Right ventricle myocardium (tissue), 1 donor: ENCODE measurements around a stretch of chr4.

- PRO-cap, 2 experiments: no peak in any of the 2 experiments
Observed at GRCh38 chr4:182144626-182145090, 98.5 kb upstream of the TENM3 start.

DNA sequence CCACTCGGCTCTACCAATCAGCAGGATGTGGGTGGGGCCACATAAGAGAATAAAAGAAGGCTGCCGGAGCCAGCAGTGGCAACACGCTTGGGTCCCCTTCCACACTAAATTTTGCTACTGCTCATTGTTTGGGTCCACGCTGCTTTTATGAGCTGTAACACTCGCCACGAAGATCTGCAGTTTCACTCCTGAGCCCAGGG is 144.1 kb downstream of the TENM3 start:
- PRO-cap, 2 experiments: no peak in any of the 2 experiments

DNA sequence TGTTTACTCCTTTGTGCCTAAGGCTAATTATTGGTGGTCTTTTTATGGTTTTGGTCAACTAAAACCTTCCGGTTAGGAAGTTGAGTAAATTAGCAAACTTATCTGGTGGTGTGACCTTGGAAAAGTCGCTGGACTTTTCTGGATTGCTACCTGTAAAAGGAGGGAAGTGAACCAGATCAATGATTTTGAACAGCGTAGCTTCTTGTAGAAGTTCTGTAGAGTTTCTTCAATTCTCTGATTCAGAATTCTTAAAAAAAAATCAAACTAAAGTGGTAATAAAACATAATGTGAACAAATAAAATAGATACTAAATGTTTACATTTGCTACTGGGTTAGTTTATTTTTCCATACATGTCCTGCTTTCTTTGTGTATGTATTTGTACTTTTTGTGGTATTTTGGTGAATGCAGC is 215.2 kb downstream of the TENM3 start:
- PRO-cap, 2 experiments: no peak in any of the 2 experiments

GRCh38 chr4:182748256-182748711 is 168.9 kb downstream of the DCTD start:
- PRO-cap, 2 experiments: peak in 2 of 2 experiments; most common minus-strand start chr4:182748408 (in 1)

GRCh38 chr4:183013625-183014155 is 85.4 kb upstream of the WWC2 start:
- PRO-cap, 2 experiments: no peak in any of the 2 experiments

DNA sequence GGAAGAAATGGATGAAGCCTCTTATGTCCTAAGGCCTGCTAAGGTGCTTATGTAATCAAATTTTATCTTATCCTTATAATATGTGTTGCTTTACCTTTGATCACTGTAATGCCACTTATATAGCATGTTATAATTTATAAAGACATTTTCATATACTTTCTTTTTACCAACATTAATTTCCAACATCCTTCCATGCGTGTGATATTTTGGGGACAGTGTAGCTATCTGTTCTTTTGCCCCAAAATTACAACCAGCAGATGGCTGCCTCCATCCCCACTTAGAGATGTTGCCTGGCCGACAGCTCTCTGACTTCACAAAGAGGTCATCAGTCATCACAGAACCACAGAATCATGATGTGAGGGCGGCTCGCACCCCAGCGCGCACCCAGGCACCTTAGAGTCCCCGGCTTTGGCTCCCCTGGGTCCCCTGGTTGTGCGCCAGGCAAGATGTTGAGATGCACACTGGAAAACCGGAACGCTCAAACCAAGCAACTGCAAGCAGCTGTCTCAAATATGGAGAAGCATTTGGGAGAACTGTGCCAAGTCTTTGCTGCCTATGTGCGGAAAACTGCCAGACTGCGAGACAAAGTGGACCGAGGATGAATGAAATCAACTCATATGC is 61.6 kb upstream of the WWC2 start:
- PRO-cap, 2 experiments: no peak in any of the 2 experiments

GRCh38 chr4:183099804-183100541 is 916 bp downstream of the WWC2 start:
- PRO-cap, 2 experiments: no peak in any of the 2 experiments

DNA sequence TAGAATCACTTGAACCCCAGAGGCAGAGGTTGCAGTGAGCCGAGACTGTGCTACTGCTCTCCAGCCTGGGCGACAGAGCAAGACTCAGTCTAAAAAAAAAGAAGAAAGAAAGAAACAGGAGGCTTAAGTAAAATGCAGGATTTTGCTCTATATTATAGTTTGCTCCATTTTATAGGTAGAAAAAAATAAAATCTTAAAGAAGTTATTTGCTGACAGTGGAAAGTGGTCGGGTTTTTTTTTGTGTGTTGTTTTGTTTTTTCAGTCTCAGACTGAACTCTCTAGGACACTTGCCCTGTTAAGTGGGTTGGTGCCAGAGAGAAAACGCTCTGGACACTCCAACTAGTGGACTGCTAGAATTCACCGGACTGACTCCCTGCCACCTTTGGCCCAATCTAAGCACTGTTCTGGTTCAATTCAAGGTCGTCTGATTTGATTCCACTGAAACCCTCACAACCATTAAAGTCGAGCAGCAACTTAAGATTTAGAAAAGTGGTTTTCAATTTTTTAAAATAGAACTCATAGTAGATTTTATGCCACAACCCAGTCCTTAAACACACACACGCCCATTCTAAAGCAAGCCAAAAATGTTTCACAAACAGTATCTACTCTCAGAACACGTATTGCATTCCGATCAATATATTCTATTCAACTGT is 27.4 kb downstream of the RWDD4 start:
- PRO-cap, 2 experiments: no peak in any of the 2 experiments

- PRO-cap, 2 experiments: no peak in any of the 2 experiments
Observed at GRCh38 chr4:183635813-183636176, 23.2 kb downstream of the RWDD4 start.

- PRO-cap, 2 experiments: peak in 2 of 2 experiments; most common plus-strand start chr4:183797415 (in 2)
Observed at GRCh38 chr4:183796856-183797798, 108.0 kb upstream of the STOX2 start.

GRCh38 chr4:183950119-183950646 is 45.1 kb downstream of the STOX2 start:
- PRO-cap, 2 experiments: no peak in any of the 2 experiments

- PRO-cap, 2 experiments: no peak in any of the 2 experiments
Observed at GRCh38 chr4:183966058-183966731, 61.1 kb downstream of the STOX2 start.

DNA sequence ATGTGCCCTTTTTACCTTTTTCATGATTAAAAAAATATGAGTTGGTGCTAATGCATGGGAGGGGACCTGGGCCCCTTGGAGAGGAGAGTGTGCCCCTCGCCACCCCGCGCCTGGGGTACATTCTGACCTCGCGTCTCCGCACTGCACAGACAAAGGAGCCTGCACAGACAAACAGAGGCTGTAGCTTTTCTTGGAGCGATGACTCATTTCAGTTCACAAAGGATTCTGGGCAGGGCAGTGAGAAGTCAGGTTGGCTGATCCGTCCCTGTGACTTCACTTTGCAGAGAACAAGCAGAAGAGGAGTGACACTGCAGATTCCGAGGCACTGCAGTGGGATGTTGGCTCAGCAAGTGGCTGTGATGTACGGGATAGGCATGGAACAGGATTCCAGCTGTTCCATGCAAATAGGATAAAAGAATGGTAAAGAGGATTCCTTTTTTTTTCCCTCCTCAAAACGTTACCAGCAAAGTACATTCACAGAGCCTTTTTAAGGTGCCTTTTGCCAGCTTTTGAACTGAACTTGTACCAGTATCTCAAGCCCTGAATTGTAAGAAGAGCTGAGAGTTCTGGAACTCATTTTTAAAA is 83.0 kb downstream of the STOX2 start:
- PRO-cap, 2 experiments: peak in 2 of 2 experiments; most common plus-strand start position 276 of the sequence (in 2); most common minus-strand start position 143 of the sequence (in 1)

DNA sequence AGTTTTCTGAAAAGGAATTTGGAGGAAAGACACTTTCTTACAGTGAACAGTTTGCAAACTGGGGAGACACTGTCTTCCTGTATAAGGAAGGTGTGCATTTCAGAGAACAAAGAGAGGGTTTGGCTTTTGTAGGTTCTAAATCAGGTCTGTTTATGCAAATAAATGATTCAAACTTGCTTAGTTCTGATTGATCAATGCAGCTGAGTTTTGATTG is 62.9 kb upstream of the ENPP6 start:
- PRO-cap, 2 experiments: no peak in any of the 2 experiments

GRCh38 chr4:184384761-184385456 is 89.4 kb downstream of the IRF2 start:
- PRO-cap, 2 experiments: no peak in any of the 2 experiments

DNA sequence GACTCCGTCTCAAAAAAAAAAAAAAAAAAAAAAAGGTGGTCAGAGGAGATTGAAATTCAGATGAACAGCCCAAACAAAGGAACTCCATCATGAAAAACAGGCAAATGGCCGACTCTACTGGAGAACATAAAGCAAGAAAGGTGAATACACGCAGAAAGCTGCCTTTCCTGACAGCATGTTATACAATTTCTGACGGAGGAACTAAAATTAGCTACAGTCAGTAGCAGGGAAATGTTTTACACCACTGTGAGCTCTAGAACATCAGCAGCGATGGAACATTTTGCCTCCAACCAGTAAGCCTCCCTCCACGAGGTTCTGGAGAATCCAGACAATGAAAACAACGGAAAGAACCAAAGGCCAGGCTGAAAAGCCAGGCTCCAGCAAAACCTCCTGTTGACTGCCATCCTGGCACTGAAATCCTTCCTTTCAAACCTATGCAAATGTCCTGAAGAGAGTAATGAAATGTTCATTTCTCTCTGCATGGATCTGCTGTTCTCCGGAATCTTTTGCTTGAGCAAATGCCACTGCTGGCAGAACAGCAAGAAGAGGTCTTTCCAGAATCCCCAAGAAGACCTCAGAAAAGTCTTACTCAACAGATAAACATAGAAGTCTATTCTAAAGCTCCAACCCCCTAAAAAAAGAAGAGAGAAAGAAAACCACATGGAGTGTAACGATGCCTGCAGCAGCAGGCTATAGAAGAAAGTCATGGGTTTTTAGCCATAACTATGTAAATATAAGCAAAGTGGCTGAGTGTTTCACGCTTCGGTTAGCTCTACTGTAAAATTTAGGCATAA is 78.8 kb downstream of the IRF2 start:
- PRO-cap, 2 experiments: no peak in any of the 2 experiments

DNA sequence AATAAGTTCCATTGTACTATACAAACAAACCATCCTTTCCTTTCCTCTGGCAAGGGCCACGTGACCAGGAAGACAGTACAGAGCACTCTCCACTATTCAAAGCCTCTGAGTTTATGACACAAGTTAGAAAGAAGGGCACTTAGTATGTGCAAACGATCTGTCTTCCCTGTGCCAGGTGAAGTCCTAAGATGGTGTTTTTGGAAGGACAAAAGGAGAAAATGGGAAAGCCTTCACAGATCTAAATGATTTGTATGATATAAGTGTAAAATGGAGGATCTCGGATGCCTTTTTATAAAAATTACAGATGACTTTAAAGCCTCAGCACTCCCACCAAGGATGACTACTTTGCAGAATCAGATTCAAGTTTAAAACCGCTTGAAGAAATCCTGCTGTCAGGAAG is 2.9 kb downstream of the CASP3 start:
- PRO-cap, 2 experiments: no peak in any of the 2 experiments

GRCh38 chr4:184745450-184746270 is 11.8 kb upstream of the CENPU start:
- PRO-cap, 2 experiments: peak in 1 of 2 experiments; most common plus-strand start chr4:184745969 (in 1)

DNA sequence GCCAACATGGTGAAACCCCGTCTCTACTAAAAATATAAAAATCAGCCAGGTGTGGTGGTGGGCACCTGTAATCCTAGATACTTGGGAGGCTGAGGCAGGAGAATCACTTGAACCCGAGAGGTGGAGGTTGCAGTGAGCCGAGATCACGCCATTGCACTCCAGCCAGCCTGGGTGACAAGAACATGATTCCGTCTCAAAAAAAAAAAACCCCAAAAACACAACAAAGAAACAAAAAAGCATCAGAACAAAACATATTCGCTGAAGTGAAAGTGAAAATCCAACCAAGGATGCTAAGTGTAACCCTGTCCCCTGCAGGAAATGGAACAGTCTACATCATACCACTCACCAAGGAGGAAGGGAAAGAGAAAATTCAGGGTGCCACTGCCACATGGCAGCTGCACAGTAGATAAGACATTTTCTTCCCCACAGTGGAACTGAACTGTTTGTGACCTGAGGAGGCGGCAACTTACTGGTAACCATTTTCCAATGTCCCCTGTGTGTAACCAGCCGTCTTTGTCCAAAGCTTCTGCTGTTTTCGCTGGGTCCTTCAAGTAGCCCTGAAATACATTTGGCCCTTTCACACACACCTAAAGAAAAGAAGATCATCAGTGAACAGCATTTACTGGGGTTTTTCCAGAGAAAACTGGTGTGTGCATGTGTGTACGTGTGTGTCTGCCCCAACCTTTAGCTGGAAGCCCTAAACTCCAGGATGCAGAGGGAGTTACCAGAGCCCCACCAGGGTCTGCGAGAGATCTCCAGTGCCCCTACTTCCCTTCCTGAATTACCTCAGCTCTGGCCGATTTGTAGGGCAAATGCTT is 28.2 kb upstream of the CENPU start:
- PRO-cap, 2 experiments: no peak in any of the 2 experiments

DNA sequence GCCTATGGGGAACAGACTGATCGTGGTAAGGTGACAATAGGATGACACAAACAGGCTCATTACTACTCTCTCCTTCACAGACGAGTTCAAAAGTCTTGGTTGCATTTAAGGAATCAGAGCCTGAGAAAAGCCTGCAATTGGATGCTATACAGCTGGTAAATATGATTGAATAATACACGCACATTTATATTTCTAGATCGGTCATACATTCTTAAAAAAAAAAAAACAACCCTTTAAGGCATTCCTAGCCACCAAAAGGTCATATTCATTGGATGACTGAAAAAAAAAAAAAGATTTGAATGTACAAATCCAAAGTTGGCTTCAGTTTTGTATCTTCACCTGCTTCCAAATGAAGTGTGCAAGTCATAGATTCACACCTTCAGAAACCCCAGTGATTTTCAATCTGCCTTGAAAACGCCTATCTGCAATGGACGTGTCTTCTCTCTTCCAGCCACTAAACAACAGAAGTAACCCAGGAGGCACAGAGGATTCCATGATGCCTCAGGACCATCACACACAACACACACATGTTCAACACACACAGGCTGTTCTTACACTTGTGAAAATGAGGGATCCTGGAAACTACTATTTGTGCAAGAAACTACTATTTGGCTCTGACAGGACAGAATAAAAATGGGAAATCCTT is 43.6 kb downstream of the ACSL1 start:
- PRO-cap, 2 experiments: no peak in any of the 2 experiments